OVCAR3 (cell line): Measurements from ENCODE around the genes NPHP3 and TOPBP1.

GRCh38 chr3:132661005-132661458, 903 bp downstream of the UBA5 start:
- RRBS: no CpG with 5 or more reads among the region's 9 CpGs

DNA sequence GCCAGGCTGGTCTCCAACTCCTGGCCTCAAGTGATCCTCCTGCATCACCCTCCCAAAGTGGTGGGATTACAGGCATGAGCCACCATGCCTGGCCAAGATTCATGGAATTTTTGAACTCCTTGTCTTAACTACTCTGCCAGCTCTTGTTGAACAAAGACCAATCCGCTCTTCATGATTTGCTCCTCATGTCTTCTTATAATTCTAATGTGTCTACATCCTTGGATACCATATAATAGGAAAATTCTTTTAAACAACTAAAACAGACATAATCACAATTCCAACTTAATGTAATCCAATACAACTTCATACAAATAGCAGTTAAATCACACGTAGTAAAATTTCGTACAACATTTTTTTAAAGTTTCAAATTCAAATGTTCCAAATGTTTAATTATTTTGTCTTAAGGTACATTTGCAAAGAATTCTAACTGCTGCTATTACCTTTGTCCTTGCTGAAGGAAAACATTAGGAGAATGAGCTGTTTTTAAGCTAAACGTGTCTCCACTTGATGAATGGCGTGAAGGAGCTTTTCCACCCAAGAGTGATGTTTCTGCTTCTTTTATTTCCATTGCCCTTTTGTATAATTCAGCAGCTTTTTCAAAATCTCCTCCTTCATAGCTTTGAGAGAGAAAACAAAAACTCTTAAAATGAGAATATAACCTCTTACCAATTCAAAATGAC, 21.5 kb downstream of the UBA5 start:
- RRBS: no CpG with 5 or more reads among the region's 5 CpGs

- RRBS: 6% methylated on average over 10 of the region's 118 CpGs
Measured at GRCh38 chr3:132721368-132722691, at the start of gene NPHP3. NPHP3 (minus strand) TSS chr3:132722409.

DNA sequence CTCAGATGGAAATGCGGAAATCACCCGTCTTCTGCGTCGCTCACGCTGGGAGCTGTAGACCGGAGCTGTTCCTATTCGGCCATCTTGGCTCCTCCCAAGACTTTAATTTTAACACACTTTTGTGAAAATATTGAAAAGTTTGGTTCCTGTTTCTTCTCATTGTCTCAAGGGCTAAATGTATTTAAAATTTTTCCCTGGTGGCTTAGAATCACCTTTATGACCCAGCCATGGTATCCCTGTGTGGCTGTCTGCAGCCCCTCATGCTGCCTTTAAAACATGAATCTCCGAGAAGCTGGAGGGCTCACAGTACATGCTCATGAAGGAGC, 86.3 kb upstream of the TMEM108 start:
- RRBS: no CpG with 5 or more reads among the region's 8 CpGs

GRCh38 chr3:133466548-133466857, 66.6 kb downstream of the BFSP2 start:
- RRBS: no CpG with 5 or more reads among the region's 8 CpGs

GRCh38 chr3:133469133-133469474, 69.2 kb downstream of the BFSP2 start:
- RRBS: no CpG with 5 or more reads among the region's 6 CpGs

DNA sequence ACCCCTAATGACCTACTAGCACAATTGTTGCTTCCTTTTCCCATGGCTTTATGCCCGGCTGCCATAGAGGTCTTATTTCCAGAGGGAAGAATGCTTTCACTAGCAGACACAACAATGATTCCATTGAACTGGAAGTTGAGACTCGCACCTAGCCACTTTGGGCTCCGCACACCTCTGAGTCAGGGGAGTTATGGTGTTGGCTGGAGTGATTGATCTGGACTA, 60.7 kb upstream of the CDV3 start:
- RRBS: no CpG with 5 or more reads among the region's 3 CpGs

DNA sequence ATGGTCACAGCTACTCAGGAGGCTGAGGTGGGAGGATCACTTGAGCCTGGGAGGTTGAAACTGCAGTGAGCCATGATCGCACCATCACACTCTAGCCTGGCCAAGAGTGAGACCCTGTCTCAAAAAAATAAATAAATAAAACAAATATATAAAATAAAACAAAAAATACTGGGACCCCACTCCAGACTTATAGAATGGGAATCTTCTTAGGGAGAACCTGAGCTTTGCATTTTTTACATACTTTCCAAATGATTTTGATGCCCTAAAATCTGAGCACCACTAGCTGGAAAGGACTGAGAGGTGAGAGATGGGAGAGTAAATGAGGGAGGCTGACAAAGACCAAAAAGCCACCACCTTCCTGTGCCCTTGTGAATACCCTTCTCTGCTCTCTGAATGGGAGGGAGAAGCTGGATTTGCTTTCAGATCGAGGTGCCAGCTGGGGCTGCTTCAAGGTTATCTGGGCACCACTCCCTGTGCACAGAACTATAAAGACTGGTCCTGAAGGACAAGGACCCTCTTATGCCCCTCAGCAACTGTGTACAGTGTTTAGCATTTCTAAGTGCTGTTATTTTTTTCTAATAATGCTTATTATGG, 37.7 kb upstream of the CDV3 start:
- RRBS: no CpG with 5 or more reads among the region's 2 CpGs

DNA sequence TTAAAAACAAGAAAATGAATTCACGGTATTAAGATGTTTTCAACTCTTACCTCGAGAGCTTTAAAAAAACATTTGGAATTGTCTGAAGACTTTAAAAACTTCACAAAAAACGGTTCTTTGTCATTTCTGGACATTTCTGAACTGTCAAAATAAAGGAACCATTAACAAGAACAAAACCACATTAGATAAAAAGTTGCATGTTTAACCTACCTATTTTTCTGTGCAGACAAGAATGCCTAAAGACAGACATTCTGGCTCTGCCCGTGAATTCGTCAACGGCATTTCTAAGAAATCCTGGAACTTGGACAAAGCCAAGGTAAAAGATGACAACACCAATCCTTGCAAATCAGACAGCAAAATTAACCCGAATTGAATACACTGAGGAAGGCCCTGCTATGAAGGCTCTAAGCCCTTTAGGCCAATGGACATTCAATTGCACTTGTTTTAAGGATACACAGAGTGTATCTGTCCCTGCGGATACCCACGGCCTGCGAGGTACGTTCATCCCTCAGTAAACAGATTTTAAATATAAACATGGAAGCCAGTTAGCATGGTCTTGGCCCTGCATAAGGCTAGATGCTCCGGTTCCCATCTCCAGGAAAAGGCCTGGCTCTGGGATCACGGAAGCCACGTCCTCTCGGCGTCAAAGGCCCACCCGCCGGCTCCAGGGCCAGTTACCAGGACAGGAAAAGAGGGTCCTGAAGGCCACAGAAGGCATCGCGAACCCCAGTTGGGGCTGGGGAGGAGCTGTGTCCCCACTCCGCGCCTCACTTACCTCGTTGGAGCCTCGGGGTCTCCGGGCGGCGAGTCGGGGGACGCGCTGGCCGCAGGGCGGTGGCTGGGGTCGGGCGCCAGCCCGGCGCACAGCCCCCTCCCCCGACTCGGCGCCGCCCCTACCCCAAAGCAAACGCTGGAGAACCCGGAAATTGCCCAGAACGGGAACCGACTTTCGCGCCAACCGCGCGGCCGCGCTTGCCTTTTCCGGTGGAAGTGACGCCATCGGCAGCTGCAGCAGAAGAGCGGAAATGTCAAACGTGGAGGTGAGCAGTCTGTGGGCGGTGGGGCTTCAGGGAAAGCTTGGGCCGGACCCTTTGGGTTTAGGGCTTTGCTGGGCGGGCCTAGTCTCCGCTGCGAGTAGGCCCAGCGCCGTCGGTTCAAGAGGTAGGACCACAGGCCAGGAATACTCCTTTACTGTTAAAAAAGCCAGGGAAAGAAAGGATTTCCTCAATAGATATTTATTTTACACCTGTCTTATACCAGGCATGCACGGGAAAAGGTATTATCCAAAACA, at the start of gene TOPBP1:
TOPBP1 (minus strand) TSS at position 948 of the 1,291 bp plus-strand sequence.
- RRBS: 5% methylated on average over 41 of the region's 65 CpGs

- RRBS: 40% methylated on average over 1 of the region's 2 CpGs
Measured at GRCh38 chr3:133663834-133664168, 2.1 kb upstream of the TOPBP1 start.

DNA sequence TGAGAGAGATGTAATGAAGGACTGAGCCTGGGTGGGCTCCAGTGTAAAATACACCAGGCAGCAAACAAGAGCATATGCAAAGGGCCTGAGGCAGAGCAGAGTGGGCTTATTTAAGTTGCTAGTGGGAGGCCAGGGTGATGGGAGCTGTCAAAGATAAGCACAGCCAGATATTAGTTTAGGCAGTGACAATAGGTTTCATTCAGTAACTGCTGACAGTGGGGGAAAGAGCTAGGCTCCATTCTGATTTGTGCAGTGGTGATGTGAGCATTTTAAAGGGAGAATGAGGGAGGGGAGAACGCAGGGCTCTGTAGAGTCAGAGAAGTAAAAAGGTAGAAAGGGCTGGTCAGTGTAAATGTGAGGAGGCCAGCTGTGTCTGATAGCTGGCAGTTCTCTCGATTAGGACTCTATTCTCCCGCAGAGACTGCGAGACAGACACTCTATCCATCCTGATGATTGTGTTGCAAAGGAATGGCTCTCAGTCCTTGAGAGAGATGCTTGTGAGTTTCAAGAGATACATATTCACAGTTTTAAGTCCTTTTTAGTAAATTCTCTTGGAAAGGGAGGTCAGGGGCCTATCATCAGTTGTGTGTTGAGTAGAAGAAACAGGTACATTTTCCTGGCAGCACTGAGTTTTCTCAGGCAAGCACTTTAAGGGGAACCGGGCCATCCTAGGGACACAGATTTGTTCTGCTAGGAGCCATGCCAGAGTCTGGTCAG, 3.6 kb downstream of the TF start:
- RRBS: no CpG with 5 or more reads among the region's 5 CpGs

GRCh38 chr3:133757827-133758142, 11.6 kb downstream of the TF start:
- RRBS: no CpG with 5 or more reads among the region's 5 CpGs

GRCh38 chr3:133762497-133762998, 16.4 kb downstream of the TF start:
- RRBS: no CpG with 5 or more reads among the region's 3 CpGs

GRCh38 chr3:133774697-133775376, 28.6 kb downstream of the TF start:
- RRBS: no CpG with 5 or more reads among the region's 4 CpGs

GRCh38 chr3:134039787-134040179, 10.1 kb upstream of the SLCO2A1 start:
- RRBS: 98% methylated on average over 2 of the region's 4 CpGs

GRCh38 chr3:134066949-134067561, 37.3 kb upstream of the SLCO2A1 start:
- RRBS: no CpG with 5 or more reads among the region's 8 CpGs

- RRBS: no CpG with 5 or more reads among the region's 4 CpGs
Measured at GRCh38 chr3:134214581-134215411, 35.9 kb downstream of the RYK start.

DNA sequence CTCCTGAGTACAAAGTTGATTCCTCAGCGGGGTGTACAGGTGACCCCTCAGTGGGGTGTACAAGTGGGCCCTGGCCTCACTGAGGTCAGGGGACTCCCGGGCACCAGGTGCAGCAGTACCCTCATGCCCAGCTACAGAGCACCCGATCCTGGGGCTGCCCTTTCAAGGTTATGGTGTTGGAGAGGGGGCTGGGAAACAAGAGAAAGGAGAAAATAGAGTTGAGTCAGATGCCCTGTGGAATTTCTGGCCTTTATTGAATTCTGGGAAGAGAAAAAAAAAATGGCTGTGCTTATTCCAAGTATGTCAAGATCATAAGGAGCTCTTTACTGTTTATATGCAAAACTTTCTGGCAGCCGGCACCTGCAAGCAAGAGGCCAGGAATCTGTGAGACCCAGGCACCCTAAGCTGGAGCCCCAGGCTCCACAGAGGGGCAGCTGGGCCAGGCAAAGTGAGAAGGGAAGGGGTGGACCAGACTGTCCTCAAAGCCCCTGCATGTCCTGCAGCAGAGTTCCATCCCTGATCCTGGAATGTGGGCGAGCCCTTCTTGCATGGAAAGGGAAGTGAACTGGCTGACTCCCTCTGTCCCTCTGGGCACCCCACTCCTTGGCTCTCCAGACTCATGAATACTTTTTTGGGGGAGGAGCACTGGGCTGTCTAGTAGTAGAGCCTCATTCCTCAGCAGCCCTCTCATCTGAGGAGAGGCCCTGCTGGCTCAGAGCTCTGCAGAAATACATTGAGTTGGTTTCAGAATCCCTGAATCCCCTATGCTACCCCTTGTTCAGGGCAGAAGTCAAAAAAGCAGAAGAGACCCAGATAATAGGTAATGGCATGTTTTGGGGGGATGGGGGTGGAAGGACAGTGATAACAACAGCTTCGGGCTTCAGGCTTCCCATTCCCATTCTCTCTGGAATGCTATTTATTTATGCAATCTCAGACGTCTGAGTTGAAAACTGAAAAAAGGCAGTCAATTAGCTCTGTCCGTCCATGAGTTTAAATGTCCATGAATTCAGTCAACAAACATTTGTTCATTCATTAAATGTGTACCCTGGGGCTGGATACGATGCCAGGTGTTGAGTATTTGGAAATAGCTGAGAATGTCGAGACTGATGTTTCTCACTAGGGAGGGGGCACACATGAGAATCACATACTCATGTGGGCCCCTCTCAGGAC, 42.8 kb downstream of the AMOTL2 start:
- RRBS: no CpG with 5 or more reads among the region's 10 CpGs

DNA sequence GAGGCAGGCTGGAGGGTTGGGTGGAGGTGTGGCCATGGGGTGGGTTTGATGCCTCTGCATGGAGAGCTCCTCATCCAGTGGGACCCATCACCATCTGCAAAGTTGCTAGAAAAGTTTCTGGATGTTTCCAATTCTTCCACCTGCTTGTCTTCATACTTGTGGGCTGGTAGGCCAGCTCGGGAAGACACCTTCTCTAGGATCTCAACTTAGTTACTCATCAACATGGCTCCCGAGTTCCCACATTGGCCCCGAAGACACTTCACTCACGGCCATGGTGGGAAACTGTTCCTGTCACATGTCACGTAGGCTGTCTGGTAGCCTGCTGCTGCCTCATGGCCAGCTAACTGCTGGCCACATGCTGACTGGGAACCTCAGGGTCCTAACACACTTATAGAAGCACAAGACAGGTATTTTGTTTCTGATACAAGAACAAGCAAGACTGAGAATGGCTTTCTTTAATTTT, 19.3 kb downstream of the AMOTL2 start:
- RRBS: no CpG with 5 or more reads among the region's 5 CpGs

DNA sequence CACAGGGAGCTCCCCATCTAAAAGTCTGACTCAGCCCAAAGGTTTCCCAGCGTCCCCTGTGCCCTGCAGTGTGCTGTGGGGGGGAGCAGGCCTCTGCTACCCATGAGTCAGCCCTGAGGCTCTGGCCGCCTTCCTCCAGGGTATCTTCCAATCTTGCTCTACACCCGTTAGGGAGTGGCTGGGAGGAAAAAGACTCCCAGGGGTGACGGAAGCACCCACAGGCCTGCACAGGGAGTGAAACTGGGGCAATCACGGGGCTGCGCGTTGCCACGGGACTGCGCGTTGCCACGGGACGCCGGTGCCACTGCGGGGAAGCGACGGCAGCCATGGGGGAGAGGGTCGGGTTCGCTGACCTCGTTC, 471 bp downstream of the KY start:
- RRBS: 64% methylated on average over 5 of the region's 19 CpGs